Umbilical cord (tissue), 2 donors: Measurements from ENCODE around the genes GPT2 and NETO2.

GRCh38 chr16:33686895-33687440 is 227.6 kb downstream of the TP53TG3F start:
- RAMPAGE, long total RNA, result no peak

GRCh38 chr16:34160041-34160336 is 700.6 kb downstream of the TP53TG3F start:
- RAMPAGE, long total RNA, result no peak

DNA sequence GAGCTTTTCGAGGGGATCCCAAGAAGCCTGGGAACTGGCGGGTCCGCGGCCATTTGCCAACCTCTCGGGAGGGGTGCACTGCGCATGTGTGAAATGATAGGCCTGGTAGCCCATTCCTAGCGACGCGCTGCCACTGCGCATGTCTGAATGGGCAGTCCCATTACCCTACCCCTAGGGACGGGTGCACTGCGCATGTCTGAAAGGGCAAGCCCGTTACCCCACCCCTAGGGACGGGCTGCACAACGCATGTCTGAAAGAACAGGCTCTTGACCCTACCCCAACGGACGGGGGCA is 1748.0 kb downstream of the TP53TG3F start:
- RAMPAGE, long total RNA, result no peak

- RAMPAGE, long total RNA, result no peak
These were observed 12.9 kb upstream of the C16orf87 start for GRCh38 chr16:46843862-46844392.

GRCh38 chr16:46882351-46883173 is 1.6 kb upstream of the GPT2 start:
- RAMPAGE, long total RNA, result no peak

DNA sequence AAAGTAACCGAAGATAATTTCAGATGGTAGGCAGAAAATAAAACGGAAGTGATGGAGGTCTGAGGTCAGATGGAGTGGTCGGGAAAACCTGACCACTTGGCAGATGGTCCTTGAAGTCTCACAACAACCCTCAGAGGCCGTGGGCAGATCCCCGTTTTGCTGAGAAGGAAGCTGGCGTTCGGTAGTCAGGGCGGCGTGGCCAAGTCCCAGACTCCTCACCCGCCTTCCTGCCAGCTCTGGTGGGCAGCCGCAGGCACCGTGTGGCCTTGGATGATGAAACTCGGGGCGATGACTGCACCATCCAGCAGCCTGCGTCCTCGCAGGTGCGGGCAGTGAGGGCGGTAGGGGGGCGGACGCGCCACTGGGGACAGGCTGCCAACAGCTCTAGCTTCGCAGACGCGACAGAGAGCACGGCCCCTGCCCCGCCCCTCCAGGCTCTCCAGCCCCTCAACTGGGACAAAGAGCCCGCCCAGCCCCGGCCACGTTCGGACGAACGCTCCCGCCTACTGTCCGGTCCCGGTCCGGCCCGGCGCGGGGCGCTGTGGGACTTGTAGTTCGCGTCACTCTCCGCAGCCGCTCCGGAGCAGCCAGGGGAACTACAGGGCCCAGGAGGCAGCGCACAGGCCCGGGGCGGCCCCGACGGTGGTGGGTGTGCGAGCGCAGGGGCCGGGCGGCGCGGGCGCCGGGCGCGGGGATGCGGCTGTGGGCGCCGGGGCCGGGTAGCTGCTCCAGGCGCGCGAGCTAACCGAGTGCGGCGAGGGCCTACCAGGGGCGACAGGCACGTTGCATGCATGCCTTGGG is at the start of gene GPT2:
Gene GPT2, plus strand, starts transcription at position 673 of the 801 bp plus-strand sequence.
- RAMPAGE, long total RNA, result no peak

DNA sequence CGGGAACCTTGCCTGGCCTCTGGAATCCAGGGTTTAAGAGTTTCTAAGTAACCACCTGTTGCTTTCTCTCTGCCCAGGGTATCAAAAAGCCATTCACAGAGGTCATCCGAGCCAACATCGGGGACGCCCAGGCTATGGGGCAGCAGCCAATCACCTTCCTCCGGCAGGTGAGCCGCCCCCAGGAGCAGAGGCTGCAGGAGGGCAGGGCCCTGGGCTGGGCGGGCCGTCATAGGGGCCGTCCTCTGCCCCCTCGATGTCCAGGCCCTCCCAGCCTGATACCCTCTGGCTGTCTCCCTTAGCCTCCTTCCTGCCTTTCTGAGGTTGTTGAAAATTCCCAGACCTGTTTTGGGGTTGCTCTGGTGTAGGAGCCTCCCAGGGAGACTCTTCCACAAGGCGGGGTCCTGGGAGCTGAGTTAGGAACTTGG is 13.4 kb downstream of the GPT2 start:
- RAMPAGE, long total RNA, result no peak

DNA sequence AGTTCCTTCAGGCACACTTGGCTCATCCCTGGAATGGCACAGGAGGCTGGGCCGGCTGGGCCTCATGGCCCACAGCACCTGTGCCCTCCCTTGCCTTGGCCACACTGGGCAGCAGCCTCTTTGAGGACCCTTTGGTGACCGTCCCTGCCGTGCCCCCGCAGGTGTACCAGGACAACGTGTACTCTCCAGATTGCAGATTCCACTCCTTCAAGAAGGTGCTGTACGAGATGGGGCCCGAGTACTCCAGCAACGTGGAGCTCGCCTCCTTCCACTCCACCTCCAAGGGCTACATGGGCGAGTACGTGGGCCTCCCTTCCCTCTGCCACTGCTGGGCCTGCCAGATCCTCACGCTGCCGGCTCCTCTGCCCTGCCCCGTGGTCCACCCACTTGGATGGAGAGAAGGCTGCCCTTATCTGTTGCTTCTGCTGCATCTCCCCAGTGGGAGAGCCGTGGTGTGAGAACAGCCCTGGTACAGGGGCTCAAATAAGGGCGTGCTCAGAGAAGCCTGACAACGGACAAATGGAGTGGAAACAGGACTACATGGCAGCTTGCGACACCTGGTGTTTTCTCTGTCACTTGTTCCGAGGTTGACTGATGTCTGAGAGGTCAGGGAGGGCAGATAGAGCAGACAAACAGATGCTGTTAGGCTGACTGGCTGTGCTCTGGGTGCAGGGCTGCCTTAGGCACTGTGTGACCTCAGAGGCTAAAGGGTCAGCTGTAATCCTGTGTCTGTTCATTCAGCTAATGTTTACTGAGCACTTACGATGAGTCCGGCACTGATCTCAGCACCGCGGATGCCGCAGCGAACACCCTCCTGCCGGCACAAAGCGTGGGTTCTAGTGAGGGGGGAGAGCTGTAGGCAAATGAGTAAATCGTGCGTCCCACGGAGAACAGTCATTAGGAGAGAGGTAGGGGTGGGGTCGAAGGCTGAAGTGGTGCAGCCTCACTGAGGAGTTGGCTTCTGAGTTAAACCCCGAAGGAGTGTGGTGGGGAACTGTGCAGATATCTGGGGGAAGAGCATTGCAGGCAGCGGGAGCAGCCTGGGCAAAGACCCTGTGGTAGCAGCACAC is 34.6 kb downstream of the GPT2 start:
- RAMPAGE, long total RNA, result no peak

DNA sequence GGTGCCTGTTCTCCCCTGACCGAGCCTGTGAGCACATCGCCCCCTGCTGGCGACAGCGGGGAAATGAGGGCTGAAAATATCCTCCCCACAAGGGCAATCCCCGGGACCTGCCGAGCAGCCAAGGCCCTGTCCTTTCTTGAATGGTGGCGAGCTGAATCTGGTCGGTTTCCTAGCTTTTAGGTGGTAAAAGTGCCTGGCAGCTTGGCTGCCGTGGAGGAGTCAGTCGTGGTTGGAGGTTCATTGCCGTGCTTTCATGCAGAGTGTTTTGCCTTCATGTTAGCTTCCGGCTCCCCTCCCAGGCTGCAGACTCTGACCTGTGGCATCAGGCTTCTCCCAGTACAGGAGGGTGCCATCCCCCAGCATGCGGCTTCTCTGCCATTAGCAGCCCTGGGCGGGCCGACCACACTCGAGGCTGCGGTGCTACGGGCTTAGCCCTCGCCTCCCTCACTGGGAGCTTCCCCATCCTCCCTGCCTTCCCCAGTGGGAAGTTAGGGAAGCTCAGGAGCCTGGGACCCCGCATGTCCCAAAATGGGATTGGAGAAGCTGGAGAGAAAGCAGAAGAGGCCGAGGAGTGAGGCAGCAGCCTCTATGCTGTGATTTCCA is 43.5 kb downstream of the DNAJA2 start:
- RAMPAGE, long total RNA, result no peak

- RAMPAGE, long total RNA, result no peak
These were observed 64.4 kb upstream of the DNAJA2 start for GRCh38 chr16:47037430-47038628.

- RAMPAGE, long total RNA, result no peak
These were observed at the start of gene NETO2 for GRCh38 chr16:47143735-47144774. Gene NETO2, minus strand, starts transcription at chr16:47143945.

DNA sequence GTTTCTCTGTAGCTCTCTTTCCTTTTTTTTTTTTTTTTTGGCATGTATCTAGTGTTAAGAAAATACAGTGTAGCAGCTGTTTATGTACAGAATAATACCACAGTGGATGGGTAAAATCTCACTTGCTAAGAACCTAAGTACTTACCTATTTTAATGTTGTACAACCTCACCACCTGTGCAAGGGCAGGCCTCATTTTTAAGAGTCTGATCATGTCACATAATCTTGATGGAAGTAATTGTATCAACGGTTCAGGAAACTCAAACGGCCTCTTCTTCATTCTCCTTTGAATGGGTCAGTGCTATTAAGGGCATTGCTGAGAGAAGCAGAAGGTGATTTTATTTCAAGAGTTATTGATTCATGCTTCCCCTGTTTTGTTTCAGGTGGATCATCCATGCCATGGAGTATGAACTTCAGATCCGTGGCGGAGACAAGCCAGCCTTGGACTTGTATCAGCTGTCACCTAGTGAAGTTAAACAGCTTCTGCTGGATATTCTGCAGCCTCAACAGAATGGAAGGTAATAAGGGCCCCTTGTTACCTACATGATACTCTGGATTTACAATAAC is 227.6 kb downstream of the PHKB start:
- RAMPAGE, long total RNA, result no peak

DNA sequence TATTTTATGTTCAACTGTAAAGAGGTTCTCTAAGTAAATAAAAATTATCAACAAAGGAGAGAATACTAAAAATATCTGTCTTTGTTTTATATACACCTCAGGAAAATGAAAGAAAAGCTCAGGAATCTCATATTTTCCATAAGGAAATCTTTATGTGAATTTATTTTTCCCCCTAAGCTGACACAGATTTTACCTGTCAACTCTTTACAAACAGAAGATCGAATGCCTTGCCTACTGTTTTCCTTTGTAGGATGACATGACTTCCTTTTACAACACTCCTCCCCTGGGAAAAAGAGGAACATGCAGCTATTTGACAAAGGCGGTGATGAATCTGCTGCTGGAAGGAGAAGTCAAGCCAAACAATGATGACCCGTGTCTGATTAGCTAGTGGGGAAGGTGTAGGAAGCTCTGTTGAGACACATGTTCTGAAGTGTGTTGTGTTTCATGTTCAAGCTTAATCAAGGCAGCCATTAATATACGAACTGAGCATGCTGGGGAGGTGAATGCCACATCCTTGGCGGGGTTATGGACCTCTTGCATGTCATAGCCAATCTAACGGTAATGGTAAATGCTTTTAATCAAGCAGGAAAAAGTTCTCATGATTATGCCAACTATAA is 238.0 kb downstream of the PHKB start:
- RAMPAGE, long total RNA, result no peak

GRCh38 chr16:48272824-48273394 is 25.6 kb upstream of the ABCC11 start:
- RAMPAGE, long total RNA, result no peak

- RAMPAGE, long total RNA, result no peak
These were observed 18.6 kb downstream of the SIAH1 start for GRCh38 chr16:48366486-48367235.

- RAMPAGE, long total RNA, result no peak
These were observed 67.9 kb downstream of the N4BP1 start for GRCh38 chr16:48542092-48542413.

DNA sequence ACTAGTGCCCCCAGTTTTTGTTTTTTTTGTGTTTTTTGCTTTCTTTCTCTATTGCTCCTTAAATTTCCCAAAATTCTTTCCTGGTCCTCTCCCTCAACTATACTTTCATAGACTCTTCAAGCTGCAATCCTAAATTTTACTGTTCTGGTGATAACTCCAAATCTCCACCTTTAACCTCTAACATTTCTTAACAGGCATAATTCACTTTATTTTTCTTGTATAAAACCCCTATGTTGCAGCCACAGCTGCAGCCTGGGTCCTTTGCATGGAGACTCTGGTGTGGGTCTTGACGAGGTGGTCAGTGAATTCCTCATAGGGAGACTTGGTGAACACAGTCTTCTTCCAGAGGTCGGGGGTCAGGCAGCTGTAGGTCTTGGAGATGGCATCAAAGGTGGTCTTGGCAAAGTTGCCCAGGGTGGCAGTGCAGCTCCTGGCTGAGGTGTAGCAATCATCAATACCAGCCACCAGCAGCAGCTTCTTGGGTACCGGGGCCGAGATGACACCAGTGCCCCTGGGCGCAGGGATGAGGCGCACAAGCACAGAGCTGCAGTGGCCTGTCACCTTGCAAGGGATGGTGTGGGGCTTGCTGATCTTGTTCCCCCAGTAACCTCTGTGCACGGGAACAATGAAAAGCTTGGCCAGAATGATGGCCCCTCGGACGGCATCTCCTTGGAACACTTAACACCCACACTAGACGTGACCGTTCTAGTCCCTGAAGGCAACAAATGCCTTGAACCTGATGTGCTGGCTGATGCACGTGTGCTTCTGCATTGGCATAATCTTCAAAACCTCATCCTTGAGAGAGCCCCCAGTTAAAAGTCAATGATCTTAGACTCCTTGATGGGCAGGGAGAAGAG is 32.5 kb downstream of the N4BP1 start:
- RAMPAGE, long total RNA, result no peak

DNA sequence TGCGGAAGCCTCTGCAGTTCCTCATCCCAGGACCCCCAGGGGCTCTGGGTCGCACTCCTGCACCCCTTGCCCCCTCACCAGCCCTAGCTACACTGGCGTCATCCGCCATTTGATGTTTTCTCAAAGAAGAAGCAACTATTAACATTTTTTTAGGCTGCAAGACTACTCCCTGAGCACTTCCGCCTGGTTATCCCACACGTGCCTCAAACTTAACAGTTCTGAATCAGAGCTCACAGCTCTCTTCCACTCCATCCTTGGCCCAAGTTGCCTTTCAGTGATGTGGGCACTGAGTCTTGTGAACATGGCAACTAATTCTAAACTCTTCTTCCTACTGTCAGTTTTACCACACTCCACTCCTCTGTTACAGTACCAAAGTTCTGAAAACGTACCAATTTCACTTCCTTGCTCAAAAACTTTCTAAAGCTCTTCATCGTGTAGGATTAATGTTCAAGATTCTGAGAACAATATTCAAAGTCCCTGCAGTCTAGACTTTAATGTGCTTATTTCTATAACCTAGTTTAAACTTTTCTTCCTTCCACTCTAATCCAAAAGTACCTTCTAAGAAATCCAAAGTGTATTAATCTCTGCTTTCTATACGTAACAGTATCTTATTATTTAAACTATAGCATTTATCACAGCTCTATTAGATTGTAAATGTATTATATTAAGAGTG is 31.6 kb downstream of the N4BP1 start:
- RAMPAGE, long total RNA, result no peak

DNA sequence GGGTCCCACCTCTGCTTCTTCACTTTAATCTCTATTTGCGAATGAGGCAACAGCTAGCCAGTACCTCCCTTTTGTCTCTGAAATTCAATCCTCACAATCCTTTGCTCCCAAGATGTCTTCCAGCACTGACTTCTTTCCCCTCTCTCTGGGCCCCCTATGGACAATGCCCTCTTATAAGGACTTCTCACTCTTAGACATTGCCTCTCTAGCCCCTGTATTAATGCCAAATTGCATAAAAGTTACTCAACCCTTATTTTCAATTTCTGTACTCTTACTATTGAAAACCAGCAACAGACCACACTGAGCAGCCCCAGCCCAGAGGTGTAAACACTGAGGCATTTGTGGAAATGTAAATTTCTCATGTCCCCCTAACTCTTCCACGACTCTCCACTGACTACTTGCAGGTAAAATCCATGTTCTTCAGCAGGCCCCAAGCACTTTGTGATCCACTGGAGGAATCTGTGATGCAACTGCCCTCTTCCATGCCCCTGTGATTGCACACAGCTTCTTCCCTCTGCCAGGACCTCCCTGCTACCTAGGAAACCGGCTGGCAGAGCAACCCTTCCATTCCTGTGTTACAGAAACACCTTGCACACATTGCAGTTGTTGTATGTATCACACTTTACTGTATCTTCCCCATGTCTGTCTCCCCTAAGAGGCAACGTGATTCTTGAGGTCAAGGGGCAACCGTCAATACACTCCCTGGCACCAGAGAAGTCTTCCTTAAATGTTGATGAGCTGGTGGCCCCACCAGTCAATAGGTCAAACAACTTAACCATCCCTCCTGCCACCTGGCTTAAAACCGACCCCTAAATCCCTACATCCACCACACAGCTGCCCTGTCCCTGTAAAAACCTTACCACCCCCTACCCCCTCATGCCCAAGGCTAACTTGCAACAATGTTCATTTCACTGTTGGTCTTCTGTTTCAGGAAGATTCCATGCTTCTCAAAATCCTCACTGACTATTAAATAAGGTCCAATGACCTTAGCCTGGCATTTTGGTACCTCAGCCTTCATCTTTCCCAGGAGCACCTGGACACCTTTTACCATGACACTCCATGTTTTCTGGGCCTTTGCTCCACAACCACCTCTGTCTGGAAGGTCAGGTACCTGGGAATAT is 4.2 kb downstream of the N4BP1 start:
- RAMPAGE, long total RNA, result no peak

DNA sequence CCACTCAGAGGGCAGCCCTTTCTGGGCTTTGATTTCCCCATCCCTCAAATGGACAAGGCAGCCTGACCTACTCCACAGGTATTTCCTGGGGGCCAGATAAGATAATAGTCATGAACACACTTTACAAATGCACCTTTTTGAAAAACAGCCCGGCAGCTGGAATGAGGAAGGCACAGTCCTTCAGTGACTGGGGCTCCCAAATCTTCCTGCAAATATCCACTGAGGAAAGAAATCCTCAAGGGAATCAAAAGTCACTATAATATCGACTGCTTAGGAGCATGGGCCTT is 61.6 kb downstream of the C16orf78 start:
- RAMPAGE, long total RNA, result no peak